Measurements from ENCODE around the genes ZBTB26, PSMB7 and OLFML2A.

DNA sequence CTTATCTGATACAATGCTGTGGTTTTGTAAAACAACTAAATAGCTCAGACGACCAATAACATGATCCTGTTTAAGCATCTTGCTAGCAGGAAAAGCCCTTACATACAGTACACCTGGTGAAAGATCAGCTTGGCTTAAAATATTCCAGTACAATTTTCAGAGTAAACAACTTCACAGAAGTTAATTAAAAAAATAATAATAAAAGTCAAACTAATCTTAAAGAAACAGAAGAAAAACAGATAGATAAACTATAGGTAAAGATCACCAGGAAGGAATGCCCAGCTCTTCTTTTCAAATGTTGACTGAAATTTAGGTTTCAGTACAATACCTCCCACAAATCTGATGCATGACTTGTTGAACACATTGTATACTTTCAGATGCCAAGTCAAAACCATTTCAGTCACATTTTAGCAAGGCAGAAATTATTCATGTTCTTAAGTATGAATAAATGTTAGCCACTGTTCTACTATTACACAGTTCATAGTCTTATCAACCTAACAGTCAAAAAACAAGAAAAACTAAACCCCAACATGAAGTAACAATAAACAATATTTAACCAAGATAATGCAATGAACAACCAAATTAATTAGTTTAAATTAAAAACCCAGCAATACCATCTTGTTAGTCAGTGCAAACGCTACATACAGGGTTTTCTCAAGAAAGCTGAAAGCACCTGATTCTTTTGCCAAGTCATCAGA, 19.8 kb upstream of the PDCL start:
- PRO-cap: no peak

- PRO-cap: no peak
These were observed at the start of gene ZBTB26 for GRCh38 chr9:122930972-122931859. Gene ZBTB26 (minus strand): TSS chr9:122931512.

DNA sequence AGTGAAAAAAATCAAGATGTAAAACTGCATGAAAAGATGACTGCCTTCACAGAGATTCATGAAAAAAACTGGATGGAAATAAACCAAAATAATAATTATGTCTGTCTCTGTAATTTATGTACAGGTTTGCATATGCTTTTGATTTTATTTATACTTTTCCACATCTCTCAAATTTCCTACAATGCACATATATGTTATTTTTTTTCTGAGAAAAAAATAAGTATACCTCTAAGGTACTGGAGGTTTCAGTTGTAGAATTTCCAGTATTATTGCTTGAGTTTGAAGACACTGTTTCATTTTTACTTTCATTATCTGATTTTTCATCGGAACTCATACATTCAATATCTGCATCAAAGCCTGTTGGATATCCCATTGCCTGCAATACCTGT, 105.8 kb downstream of the GPR21 start:
- PRO-cap: no peak

DNA sequence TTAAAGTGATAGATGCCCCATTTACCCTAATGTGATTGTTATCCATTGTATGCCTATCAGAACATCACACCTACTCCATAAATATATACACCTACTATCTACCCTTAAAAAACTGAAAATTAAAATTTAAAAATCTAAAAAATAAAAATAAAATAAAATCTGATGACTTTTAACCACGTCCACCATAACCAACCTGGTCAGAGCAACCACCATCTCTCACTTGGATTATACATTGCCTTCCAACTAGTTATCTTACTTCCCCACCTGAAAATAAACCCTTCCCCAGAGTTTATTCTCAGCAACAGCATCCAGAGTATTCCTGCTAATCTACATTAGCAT, 65.7 kb downstream of the STRBP start:
- PRO-cap: no peak

GRCh38 chr9:123327642-123328345, 28.2 kb upstream of the CRB2 start:
- PRO-cap: no peak

- PRO-cap: no peak
These were observed 19.6 kb upstream of the CRB2 start for GRCh38 chr9:123336269-123336916.

- PRO-cap: no peak
These were observed 2.1 kb downstream of the CRB2 start for GRCh38 chr9:123357904-123358630.

- PRO-cap: no peak
These were observed 58.6 kb downstream of the CRB2 start for GRCh38 chr9:123414618-123415039.

DNA sequence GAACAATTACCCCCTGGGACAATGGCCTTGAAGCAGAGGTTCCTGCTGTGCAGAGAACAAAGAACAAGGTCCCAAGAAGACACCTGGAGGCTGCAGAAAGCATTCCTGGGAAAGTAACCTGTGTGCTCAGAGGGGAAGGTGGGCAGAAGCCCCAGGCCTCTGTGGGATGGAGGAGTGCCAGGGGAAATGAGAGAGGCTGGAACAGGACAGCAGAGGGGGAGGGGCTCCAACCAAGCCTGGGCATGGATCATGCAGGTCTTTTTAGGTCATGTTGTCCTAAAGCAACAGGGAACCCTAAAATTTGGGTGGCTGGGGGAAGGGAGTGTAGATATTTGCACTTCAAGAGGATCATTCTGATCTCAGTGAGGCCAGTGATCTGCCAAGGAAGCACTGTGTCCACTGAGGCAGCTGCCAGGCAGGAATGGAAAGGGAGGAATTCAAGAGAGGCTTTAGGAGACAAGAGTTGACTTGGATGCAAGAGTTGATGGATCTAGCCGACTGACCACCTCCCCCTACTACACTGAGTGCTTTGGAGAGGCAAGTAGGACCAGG, 126.7 kb downstream of the CRB2 start:
- PRO-cap: no peak

- PRO-cap: no peak
These were observed 11.9 kb upstream of the LHX2 start for GRCh38 chr9:123999674-124000082.

DNA sequence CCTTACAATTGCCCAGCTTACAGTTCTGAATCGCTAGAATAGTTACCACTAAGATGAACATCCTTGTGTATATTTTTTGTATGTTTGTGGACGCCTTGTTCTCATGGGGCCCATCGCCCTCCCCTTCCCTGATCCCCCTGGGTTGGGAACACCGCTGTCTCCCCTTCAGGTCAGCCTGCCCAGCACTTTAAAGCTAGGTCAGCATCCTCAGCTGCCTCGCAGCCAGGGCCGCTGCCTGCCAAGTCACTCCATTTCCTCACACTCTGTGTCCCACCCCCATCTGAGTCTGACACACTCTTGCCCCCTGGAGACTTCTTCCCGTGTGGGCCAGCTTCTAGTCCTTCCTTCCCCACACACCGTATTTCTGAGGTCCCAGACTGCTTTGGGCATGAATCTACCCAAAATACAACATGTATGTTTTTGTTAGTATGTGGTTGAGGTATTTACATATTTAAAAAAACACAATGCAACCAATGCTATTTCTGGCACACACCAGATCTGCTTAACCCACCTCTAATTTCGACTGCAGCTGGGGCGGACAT, 120.5 kb upstream of the NEK6 start:
- PRO-cap: no peak

GRCh38 chr9:124220808-124221556, 36.8 kb upstream of the NEK6 start:
- PRO-cap: no peak

DNA sequence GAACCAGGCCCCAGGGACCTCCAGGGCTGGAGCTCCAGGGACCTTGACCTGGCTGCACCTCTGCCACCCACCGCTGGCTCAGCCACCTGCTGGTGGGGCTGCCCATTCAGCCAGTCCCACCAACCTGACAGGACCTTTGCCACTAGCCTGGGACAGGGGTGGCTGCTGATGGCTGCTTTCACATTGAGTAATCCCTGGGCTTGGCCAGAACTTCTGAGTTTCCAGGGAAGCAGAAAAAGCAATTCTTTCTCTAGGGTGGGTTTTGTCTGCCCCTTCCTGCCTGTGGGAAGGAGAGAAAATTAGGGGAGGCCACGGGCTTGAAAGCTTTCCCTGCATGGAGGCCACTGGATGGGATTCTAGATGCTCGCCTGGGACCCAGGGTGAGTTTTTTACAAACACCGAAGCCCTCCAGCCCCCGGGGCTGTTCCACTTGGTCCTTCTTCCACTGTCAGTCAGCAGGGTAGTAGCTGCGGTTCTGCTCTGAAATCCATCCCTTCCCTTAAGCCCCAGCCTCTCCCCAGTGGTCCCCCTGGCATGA, 34.5 kb downstream of the NEK6 start:
- PRO-cap: no peak

DNA sequence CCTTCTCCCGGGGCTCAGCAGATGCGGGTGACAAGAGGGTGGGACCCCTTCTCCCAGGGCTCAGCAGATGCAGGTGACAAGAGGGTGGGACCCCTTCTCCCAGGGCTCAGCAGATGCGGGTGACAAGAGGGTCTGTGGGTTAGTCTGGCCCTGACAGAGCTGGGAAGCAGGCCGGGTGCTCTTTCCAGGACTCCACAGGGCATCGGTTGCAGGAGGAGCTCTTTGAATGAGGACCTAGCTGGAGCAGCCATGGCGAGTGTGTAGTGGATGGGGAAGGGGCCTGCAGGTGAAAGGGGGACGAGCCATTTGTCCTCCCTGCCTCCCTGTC, 73.9 kb downstream of the PSMB7 start:
- PRO-cap: no peak

DNA sequence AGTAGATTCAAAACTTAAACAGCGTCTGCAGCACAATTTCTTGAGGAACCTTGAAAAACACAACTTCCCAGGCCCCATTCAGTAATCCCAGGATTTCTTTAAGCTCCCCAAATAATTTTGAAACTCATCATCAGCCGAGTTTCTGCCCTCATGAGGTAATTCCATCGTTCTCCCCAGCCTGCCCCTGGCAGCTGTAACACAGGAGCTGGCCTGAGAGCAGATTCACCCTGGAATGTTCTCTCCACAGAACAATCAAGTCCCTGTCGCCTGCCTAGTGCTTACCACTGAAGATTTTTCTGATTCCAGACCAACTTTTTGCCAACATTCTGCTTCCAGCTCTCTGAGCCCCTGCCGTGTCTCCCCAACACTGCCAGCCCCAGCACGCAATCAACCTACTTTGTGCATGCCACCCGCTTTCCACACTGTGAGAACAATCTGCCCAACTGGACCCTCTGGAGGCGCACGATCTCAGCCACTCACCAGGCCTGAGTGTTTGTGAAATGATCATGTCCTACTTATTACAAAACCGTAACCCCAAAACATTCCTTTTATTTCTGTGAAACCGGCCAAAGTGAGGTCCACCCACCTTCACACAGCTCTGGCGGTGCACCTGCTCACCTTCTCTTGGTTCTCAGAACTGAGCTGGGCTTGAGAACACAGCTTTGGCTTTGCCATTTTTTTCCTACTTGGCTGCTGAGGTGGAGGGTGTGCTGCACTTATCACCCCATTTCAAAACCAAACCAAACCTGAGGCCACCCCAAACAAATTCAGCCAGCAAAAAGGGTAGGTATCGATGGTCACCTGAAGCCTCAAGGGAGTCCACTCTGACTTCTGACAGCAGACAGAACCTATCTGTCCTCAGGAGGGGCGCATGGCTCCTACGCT, 62.5 kb downstream of the PSMB7 start:
- PRO-cap: no peak

DNA sequence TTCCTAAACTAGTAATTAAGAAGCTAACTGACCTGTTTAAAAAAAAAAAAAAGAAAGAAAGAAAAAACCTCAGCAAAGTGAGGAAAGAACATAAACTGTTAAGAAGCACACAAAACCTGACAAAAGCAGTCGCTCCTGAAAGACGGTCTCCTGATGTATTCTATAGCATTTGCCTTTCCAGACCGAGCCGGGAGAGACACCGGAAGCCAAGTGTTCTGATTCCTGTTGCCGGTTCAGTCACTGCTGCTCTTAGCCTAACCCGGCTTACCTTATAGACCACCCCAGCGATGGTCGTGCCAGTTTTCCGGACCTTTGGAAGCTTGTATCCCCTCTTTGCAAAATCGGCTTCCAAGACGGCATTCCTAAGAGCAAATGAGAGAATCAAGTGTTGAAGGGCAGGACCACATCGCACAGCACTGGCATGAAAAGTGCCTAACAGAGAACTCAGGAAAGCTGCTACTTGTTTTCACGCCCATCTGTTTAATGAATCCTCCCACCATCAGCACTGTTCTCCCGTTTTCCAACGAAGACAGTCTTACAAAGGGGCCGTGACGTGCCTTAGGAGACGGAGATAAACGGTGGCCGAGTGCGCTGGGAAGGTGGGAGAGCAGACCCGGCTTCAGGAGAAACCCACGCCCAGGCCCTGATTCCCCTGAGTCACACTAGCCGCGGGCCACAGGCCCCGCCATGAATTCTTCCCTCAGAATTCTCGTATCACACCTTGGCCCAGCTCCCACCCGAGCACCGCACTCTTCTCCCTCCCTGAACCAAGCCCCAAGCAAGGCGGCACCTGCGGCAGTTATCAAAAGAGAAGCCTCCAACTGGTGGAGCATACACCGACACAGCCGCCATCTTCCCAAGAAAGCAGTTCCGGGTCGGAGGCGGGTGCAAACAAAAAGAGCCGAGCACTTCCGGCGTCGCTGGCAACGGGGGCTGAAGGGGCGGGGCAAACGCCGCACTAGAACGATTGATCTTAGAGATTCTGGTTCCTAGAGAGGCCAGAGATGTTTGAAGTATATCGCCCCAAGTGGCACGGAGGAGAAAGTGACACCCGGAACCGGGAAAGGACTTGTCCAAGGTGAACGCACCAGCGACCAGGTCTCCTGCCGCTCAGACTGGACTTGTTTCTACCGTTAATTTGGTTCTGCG, at the start of gene PSMB7:
TSS of gene PSMB7 (minus strand) at position 869 of the 1,149 bp plus-strand sequence.
- PRO-cap: unidirectional peak, minus-strand start at position 864 of the sequence

DNA sequence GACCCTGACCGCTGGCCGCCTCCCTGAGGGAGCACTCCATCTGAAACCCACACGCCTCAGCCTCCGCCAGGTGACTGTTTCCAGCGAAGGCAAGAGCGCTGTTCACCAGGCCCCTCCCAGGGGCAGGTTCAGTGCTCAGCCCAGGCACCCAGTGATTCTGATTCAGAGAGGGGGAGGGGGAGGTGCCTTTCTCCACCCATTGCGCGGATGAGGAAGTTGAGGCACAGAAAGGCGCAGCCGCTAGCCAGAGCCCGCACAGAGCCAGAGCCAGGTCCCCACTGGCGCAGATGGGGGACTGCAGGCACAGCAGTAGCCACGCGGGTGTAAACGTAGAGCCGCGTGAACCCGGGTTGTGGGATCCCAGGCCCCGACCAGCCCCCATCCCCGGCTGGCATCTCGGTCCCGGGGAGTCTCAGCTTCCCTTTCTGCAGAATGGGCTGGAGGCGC, 27.1 kb downstream of the ADGRD2 start:
- PRO-cap: no peak

DNA sequence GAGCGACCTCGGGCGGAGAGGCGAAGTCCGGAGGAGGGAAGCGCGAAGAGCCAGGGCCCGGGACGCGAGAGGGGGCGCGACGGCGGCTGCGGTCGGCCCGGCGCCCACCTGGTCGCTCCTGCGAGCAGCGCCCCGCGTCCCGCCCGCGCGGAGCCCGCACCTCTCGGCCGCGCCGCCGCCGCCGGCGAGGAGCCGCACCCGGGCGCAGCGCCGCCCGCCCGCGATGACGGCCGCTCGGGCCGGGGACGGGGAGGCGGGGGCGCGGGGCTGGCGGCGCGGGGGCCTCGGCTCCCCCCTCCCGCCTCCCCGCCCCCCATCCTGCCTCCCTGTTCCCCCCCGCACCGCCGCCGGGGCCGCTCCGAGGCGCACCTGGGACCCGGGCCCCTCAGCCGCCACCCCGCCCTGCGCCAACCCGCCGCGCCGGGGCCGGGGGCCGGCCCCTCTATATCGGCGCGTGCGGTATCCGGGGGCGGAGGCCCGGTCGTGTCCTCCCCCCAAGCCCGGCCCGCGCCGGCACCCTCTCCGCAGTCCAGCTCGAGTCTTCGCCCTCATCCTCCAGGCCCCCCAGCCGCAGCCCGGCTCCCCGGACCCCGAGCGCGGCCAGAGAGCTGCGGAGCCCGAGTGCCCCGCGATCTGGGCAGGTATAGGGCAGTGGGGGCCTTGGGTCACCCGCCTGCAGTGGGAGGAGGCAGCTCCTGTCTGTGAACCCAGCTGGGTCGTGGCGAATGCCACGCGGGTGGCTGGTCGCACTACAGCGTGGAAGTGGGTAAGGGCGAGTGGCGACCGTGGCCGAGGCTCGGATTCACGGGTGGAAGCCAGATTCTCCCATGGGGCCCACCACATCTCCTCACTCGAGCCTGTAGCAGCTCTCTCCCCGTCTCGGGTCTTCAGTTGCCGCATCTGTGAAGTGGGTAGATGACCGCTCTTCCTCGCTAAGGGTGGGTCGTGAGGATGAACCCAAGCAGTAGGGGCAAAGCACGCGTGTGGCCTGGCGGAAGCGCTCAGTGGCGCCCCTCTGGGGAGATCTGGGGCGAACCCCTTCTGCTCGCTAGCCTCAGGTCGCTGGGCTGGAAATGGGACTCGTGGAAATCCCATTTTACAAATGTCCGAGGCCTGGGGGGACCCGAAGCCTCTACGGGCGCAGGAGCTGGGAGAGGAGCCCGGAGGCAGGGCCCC, 2.2 kb downstream of the NR5A1 start:
- PRO-cap: no peak

- PRO-cap: no peak
These were observed 24.8 kb upstream of the NR5A1 start for GRCh38 chr9:124531886-124532433.

DNA sequence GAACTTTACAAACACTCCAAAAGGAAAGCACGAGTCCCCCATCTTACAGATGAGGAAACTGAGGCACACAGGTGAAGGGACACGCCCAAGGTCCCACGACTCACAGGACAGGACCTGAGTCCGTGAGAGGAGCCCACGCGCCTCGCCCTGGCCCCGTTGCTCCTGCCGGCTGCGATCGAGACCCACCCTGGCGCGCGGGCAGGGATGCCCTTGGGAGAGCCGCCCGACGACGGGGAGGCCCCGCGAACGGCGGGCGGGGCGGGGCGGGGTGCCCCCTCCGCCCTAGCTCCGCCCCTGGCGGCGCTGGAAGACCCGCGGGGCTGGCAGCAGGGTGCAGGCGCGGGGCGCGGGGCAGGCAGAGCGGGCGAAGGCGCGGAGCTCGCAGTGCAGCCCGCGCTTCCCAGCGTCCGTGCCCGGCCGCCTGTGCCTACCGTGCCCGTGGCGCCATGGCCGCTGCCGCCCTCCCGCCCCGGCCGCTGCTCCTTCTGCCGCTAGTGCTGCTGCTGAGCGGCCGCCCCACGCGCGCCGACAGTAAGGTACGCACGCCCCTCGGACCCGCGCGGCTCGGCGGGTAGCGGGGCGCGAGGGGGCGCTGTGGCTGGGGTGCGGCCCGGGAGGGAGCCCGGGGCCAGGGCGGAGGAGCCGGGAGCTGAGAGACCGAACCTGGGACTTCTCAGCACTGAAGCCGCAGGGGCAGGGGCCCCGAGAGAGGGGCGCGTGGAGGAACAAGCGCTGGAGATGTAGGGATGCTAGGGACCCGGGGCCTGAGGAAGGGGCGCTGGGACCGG, at the start of gene OLFML2A:
TSS of gene OLFML2A (plus strand) at position 309 of the 788 bp plus-strand sequence.
- PRO-cap: unidirectional peak, plus-strand start at position 334 of the sequence